ENCODE measurements around a stretch of chr10.

GRCh38 chr10:95289465-95290055 is 1.2 kb downstream of the PDLIM1 start:
- RRBS: no CpG with 5 or more reads among the region's 7 CpGs

DNA sequence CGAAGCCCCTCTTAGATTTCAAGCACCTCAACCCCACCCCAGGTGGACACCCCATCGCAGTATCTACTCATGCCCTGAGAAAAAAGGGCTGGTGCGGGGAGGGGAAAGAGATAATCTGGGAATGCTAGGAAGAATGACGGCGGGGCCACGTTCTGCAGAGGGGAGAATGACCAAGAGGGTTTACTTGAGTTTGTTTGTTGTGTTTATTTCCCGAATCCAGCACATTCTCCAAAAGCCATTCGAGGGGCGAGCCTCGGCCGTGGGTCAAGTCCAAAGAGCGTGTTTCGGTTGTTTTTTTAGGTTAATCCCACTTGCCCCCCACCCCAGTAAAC is 781 bp downstream of the PDLIM1 start:
- RRBS: no CpG with 5 or more reads among the region's 13 CpGs

- RRBS: no CpG with 5 or more reads among the region's 3 CpGs
Measured at GRCh38 chr10:95297375-95297841, 6.6 kb upstream of the PDLIM1 start.

- RRBS: no CpG with 5 or more reads among the region's 6 CpGs
Measured at GRCh38 chr10:95308450-95309188, 17.8 kb upstream of the PDLIM1 start.

DNA sequence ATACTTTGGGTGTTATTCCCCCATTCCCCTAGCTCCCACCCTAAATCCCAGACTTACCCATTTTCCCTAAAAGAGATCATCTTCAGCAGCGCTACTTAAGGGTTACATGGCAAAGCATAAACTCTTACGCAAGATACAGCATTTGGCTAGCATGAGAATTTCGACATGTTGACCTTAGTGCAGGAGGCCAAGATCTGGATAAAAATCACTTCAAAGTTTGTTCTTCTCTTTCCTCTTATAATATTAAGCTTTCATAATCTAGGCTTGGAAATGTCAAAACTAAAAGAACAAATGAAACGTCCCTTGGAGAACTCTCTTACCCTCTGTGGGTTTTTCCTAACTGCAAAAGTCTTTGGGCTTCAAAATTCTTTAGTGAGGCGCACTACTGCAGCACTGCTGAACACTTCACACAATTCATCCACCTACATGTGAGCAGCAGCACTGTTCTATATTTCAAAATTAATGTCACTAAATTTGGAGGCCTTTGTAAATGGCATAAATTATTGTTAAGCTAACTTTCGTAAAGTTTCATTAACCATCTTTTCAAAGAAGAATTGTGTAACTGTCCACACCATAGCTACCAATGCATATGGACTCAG is 59.6 kb upstream of the PDLIM1 start:
- RRBS: no CpG with 5 or more reads among the region's 6 CpGs

DNA sequence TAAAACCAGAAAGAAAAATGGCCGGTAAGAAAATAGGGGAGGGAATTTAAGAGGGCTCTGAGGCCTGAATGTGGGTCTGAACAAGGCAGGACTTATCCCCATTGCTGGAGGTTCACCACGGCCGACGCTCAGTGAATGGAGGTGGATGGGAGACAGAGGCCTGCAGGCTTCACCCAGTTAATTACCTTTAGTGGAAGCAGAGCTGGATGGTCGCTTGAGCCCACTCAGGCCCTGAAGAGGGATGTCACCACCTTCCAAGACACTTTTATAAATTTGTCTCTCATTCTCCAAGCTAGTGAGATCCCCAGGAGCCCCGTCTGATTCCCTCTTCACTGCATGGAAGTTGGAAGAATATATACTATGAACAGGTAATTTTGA is 66.6 kb upstream of the PDLIM1 start:
- RRBS: no CpG with 5 or more reads among the region's 6 CpGs

DNA sequence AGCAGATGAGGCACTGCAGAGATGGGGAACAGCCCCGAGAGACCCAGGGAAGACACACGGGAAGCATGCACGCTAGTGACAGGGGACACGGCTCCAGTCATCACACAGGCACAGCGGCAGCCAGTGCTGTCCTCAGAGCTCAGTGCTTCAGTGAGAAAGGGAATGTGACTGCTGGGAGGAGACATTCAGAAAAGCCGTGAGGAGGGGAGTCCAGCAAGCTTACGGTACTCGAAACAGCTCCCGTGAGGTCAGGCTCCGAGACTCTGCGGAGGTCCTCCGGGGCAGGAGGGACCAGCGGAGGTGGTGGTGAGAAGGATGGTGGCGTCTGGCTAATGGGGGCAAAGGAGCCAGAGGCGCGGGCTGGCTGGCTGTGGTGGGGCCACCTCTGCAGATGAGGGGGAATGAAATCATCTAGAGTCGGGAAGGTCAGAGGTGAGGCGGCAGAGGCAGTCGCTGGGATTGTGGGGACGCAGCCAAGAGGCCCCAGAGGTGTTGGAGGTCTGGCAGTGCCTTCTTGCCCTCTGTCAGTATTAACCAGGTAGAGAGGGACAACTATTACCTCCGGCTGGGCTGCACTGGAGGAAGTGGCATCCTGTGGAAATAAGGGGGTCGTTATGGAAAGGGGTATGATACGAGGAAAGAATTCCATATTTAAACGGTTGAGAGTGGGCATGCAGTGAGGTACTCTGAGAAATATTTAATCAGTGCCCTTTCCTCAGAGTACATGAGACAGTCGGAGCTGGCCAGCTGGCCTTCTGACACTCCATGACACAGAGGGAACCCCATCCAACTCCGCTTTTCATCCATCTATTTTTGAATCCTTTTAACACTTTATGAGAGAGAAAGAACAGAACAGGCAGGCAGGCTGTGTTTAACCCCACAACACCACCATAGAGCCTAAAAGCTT is 123.7 kb upstream of the PDLIM1 start:
- RRBS: no CpG with 5 or more reads among the region's 26 CpGs

DNA sequence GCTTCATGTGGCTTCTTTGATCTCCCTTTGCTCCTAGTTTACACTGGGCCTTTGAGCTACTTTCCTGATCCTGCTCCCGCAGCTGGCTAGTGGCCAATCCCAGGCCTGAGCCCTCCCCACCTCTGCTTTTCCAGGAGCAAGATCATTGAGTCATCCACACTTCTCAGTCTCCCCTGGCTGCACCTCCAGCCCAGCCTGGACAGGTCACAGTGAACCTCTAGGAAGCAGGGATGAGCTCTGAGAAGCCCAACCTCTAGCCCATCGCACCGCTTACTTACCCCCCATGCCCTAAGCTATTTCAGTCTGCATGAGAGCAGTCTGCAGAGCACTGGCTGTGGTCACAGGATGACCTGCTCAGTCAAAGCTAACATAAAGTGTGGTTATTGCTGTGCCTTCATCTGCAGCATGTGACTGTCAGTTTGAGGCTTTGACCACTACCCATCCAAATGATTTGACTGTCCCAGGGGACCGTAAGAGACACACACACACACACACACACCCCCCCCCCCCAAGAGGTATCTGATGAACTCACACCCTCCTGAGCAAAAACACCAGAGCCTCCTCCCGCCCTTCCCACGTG is 129.2 kb downstream of the SORBS1 start:
- RRBS: no CpG with 5 or more reads among the region's 6 CpGs

GRCh38 chr10:95440682-95441443 is 120.3 kb downstream of the SORBS1 start:
- RRBS: no CpG with 5 or more reads among the region's 5 CpGs

- RRBS: no CpG with 5 or more reads among the region's 3 CpGs
Measured at GRCh38 chr10:95458023-95458621, 103.0 kb downstream of the SORBS1 start.

- RRBS: no CpG with 5 or more reads among the region's 3 CpGs
Measured at GRCh38 chr10:95469302-95469772, 91.8 kb downstream of the SORBS1 start.

GRCh38 chr10:95558232-95559104 is 2.7 kb downstream of the SORBS1 start:
- RRBS: no CpG with 5 or more reads among the region's 4 CpGs

- RRBS: no CpG with 5 or more reads among the region's 7 CpGs
Measured at GRCh38 chr10:95562834-95563129, 1.6 kb upstream of the SORBS1 start.

- RRBS: no CpG with 5 or more reads among the region's 2 CpGs
Measured at GRCh38 chr10:95784061-95784846, 28.3 kb downstream of the ENTPD1 start.

GRCh38 chr10:96508968-96509547 is 4.7 kb downstream of the TLL2 start:
- RRBS: no CpG with 5 or more reads among the region's 3 CpGs

GRCh38 chr10:96512545-96513080 is 1.1 kb downstream of the TLL2 start:
- RRBS: 4% methylated on average over 13 of the region's 44 CpGs

DNA sequence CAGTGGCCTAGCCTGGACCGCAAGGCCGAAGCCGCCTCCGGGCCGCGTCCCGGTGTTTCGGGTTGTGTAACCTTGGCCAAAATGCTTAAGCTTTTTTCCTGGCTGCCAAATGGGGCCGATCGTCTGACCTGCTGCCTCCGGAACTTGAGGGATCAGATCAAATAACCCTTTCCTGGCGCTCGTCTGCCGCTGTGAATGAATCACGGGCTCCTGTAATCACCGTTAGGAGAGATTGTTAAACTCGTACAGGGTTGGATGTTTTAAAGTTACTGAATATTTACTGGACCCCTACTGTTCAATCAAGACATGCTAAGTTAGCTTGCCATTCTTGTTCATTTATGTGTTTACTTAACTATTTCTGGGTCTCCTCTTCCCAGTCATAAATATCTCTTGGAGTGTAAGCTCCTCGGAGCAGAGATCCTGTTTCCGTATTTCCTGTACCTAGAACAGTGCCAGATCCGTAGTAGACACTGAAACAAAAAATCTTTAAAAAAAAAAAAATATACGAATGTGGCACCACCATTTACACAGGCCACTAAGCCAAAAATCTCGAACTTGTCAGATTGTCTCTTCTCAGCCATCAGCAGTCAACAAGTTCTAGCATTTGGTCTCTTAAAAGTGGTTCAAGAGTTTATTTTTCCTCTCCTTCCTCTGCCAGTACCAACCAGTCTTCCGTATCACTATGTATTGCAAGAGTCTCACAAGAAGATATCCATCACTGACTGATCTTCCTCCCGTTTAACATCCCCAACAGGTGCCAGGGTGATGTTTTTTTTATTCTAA is 627 bp upstream of the TM9SF3 start:
- RRBS: 2% methylated on average over 9 of the region's 24 CpGs

- RRBS: no CpG with 5 or more reads among the region's 22 CpGs
Measured at GRCh38 chr10:96644673-96645930, 58.3 kb upstream of the TM9SF3 start.

GRCh38 chr10:96719116-96720344 is 784 bp downstream of the PIK3AP1 start:
- RRBS: no CpG with 5 or more reads among the region's 36 CpGs